Prostate gland (tissue), 2 donors: ENCODE data around the genes ZDHHC13, PRMT3 and NELL1.

GRCh38 chr11:18768399-18768817 is 23.2 kb downstream of the PTPN5 start:
- PRO-cap, result no peak
- RAMPAGE, long total RNA, 2 experiments, result no peak in any of the 2 experiments

DNA sequence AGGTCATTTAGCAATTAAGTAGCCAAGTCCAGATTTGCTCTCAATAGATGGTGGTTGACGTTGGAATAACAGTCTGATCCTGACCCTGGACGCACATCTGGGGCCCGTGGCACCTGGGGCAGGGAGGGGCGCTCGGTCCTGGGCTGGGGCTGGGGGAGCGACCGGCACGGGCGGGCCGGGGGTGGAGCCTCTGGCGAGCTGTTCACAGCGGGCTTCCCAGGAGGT is 234 bp upstream of the ZDHHC13 start:
- PRO-cap, result no peak
- RAMPAGE, long total RNA, 2 experiments, result no peak in any of the 2 experiments

DNA sequence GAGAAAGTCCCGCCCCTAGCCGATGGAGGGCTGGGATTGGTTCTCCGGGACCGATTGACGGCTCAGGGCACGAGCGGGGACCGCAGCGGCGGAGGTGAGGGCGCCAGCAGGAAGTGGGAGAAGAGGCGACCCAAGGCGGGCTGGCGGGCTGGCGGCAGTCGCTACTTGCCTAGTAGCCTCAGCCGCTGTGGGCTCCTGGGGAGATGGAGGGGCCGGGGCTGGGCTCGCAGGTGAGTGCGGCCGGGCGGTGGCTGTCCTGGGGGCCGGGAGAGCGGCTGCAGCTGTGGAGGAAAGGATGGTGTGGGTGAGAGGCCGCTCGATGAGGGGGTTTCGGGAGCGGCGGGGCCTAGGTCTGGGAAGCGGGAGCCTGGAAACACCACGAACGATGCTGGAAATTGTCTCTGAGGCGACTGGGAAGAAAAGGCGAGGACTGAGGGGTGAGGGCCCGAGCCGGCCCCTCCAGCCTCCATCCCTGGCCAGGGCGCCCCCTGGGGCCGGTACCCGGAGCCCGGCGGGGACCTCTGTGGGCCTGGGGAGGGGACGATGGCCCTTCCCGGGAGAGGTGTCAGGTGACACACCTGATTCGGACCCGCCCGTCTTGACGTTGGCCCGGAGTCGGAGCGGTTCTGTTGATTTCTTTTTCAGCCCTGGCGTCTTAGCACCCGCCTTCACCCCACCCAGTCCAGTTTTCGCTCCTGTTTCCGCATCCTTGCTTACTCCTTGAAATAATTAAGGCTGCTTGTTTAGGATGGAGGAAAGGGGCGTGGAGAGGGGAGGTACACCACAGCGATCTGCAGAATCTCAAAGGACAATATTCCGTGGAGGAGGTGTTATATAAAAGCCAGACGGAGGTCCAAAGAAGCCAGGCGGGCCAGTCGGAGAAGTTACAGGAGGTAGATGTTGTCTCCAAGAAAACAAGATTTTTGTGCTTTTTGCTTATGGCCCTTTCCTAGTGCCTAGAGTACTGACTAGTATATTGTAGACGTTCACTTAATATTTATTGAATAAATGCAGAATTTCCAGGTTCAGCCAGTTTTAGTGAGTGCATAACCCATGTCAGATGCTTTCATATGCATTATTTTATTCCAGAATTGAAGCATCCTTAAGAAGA is at the start of gene ZDHHC13:
Gene ZDHHC13 (plus strand): TSS at position 122 of the 1,111 bp plus-strand sequence.
- PRO-cap, result unidirectional peak, plus-strand start at position 122 of the sequence
- RAMPAGE, long total RNA, 2 experiments, result start-site peak on the plus strand in 2 of 2 experiments, centred at positions 100 to 116 of the sequence, 69 to 79 reads per replicate

DNA sequence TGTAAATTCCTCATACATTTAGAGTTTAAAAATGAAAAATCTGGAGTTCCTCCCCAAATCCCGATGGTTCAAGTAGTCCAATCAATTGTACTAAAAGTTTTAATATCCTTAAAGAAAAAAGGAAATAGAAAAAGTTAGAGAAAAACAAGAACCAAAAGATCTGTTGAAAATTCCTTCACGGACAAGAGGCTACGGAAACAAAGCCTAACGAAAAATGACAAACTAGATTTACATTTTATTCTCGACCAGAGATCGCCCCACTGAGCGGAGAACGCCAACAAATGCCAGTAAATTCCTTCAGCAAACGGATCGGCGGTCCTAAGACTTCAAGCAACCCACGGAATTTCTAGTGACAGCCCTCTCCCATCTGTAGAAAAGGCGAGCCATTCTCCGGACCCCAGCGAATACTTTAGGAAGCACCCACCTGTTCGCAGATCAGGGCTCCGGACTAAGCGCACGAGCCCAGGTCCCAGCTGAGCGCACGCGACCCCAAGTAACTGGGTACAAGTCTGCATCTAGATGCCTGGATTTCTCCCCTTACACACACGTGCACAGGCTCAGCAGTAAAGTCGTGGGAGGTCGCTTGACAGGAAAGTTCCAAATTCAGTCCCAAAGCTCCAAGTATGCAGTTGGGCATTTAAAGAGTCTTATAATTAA is 493 bp downstream of the E2F8 start:
- PRO-cap, result no peak
- RAMPAGE, long total RNA, 2 experiments, result no peak in any of the 2 experiments

- PRO-cap, result no peak
- RAMPAGE, long total RNA, 2 experiments, result no peak in any of the 2 experiments
Measured at GRCh38 chr11:19359332-19360118, 118.8 kb upstream of the E2F8 start.

DNA sequence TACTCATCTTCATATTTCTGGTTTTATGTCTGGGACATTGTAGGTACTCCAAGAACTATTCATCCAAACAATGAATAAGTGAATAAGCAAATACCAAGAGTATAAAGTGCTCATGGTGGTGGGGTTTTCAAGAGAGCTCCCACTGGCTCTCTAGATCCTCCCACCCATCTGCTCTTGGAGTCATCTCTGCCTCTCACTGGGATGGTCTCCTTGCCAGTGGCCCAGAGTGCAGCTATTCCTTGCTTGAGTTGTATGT is 126.6 kb upstream of the E2F8 start:
- PRO-cap, result no peak
- RAMPAGE, long total RNA, 2 experiments, result no peak in any of the 2 experiments

DNA sequence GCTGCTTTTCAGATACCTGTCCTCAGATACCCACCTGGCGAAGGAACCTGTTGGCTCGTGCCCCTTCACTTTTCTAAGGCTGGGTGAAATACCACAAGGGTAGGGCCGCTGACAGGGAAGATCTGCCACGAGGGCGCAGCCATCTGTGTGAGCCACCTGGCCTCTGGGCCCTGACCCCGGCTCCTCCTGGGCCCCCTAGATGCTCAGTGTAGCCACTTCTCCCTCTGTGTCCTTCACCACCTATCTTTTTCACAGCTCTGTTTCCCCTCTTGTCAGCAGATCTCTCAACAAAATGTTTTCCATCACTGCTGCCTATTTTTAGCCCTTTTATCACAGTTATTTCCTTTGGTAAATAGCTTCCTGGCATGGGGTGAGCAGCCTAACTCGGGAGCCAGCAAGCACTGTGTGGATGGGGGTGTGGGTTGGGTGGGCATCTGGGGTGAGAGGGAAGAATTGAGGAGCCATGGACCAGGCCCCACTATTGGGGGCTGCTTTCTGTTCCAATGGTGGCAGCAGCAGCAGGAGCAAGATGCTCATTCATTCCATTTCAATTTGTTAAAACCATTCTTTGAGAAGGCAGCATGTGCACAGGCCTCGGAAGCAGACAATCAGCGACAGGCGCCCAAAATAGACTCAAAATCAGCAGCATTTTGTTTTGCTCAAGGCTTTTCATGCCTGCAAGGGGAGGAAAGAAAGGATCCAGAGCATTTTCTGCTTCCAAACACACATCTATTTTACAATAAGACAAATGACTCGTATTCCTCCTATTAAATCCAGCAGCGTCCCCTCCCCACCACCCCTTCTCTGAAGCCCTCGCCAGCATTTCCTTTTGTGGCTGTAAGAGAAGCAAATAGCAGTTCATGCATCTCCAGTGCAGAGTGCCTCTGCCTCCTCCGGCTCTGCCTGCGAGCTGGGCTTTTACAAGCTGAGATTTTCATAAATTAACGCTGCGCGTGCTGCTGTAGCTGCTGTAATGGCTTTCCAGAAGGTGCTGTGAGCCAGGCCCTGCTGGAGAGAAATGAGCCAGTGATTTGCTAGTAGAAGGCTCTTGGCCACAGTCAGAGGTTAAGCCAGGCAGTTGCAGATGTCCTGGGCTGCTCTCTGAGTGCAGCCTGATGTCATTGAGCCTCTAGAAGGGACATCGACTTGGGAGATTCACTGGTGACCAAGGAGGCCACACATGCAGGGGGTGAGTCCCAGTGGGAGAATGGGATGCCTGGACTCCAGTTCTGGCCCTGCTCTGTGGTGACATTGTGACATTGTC is 134.9 kb upstream of the NAV2 start:
- PRO-cap, result bidirectional peak, plus-strand start at position 856 of the sequence, minus-strand start at position 553 of the sequence
- RAMPAGE, long total RNA, 2 experiments, result no peak in any of the 2 experiments

DNA sequence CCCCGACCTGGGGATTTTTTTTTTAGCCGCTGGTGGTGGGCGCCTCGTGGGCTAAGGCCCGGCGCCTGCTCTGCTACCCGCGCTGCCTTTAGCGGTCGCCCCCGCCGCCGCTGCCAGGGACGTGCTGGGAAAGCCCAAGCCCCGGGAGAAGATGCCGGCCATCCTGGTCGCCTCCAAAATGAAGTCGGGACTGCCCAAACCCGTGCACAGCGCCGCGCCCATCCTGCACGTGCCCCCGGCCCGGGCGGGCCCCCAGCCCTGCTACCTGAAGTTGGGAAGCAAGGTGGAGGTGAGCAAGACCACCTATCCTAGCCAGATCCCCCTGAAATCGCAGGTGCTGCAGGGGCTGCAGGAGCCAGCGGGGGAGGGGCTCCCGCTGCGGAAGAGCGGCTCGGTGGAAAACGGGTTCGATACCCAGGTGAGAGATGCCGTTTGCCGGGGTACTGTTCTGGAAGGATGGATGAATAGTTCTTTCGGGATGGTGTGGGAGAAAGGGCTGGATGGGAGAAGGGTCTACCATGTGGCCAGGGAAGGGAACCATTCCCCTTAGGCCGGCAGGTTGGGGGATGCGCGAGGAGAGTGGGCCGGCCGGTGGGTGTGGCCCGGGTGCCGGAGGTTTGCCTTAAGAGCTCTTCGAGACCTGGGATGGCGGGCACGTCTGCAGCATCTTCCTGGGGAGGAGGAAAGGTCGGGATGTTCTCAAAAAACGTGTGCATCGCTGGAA is 1.1 kb downstream of the NAV2 start:
- PRO-cap, result unidirectional peak, plus-strand start at position 625 of the sequence
- RAMPAGE, long total RNA, 2 experiments, result no peak in any of the 2 experiments

GRCh38 chr11:19728398-19728893 is 15.8 kb downstream of the NAV2 start:
- PRO-cap, result no peak
- RAMPAGE, long total RNA, 2 experiments, result no peak in any of the 2 experiments

DNA sequence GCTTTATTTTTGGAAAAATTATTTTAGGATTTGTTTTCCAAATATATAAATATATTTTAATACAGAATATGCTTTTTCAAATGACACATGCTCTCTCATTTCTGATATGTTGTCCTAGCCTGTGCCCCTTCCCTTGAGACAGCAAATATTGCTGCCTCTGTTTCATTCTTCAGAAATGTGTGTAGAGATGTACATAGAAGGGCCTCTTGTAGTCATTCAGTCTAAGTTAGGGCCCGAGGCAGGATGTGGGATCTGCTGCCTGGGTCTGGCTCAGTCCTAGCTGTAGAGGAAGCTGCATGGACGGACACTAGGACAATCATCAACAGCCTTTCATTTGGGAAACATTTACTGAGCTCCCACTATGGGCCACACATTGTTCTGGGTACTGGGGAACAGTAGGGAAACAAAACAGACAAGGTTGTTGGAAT is 62.5 kb downstream of the NAV2 start:
- PRO-cap, result no peak
- RAMPAGE, long total RNA, 2 experiments, result no peak in any of the 2 experiments

- PRO-cap, result no peak
- RAMPAGE, long total RNA, 2 experiments, result no peak in any of the 2 experiments
Measured at GRCh38 chr11:19958383-19958955, 201.8 kb downstream of the DBX1 start.

- PRO-cap, result no peak
- RAMPAGE, long total RNA, 2 experiments, result no peak in any of the 2 experiments
Measured at GRCh38 chr11:19978566-19979397, 181.5 kb downstream of the DBX1 start.

GRCh38 chr11:20097090-20097927 is 63.0 kb downstream of the DBX1 start:
- PRO-cap, result no peak
- RAMPAGE, long total RNA, 2 experiments, result no peak in any of the 2 experiments

- PRO-cap, result bidirectional peak, plus-strand start at chr11:20387659, minus-strand start at chr11:20387459
- RAMPAGE, long total RNA, 2 experiments, result no peak in any of the 2 experiments
Measured at GRCh38 chr11:20387078-20387798, at the start of gene PRMT3. Gene PRMT3, plus strand, starts transcription at chr11:20387716.

DNA sequence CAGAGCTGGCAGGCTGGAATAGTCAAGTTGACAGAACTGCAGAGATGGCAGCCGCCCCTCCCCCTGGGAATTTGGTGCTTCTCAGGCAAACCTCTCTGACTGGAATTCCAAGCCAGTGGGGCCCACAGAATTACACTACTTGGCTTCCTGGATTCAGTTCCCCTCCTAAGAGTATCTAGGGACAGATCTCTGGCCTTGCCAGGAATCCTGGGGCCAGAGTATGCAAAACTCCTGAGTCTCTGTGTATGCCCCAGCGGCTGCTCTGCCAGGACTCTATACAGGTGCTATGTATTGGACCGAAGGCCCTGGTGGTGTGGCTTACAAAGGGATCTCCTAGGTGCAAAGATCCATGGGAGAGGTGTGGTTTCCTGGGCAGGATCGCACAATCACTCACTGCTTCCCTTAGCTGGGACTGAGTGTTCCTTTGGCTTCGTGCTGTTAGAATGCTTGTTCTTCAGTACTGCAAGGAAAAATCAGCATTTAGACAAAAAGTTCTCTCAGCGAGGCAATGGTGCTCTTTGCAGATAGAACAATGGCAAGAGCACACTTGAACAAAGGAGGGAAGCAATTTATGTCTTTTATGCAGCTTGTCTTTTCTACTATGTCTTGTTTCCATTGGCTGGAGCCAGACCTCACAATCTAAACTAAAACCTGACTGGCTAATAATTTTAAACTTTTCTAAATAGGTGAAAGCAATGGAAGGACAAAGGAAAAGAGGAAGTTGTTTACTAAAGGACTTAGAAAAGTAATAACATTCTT is 86.9 kb downstream of the PRMT3 start:
- PRO-cap, result no peak
- RAMPAGE, long total RNA, 2 experiments, result no peak in any of the 2 experiments

DNA sequence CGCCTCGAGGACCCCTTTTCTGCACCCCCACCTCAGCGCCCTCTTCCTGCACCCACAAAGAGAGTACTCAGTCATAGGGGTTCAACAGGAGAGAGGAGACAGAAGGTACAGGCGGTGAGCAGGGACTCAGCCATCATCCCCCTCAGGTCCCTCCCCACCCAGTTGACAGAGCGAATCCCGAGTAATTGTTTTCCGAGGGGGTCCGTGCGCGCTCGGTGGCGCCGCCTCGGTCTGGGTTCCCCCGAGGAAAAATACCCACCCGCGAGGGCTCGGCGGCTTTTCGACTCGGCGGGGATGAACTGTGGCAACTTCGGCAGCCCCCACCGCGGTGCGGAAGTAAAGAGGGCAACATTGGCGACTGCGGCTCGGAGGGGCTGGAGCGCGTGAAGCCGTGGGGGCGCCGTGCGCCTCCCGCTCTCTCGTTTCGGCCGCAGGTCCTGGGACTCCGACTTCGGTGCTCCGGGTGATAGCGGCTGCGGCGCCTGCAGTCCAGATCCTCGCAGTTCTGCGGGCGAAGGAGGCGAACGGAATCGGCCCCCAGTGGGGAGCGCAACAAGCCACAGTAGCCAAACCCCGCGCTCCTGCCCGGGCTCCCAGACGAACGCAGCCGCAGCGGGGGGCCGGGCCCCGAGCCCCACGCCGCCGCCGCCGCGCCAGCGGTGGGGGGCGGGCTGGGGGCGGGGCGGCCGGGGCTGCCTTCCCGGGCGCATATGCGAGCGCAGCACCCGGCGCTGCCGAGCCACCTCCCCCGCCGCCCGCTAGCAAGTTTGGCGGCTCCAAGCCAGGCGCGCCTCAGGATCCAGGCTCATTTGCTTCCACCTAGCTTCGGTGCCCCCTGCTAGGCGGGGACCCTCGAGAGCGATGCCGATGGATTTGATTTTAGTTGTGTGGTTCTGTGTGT is at the start of gene NELL1:
Gene NELL1 (plus strand): TSS at position 724 of the 901 bp plus-strand sequence.
- PRO-cap, result no peak
- RAMPAGE, long total RNA, 2 experiments, result no peak in any of the 2 experiments

GRCh38 chr11:22491883-22492399 is 133.7 kb downstream of the FANCF start:
- PRO-cap, result no peak
- RAMPAGE, long total RNA, 2 experiments, result no peak in any of the 2 experiments

- PRO-cap, result no peak
- RAMPAGE, long total RNA, 2 experiments, result no peak in any of the 2 experiments
Measured at GRCh38 chr11:24734744-24735295, 238.0 kb downstream of the LUZP2 start.

GRCh38 chr11:26349899-26350229 is 17.9 kb downstream of the ANO3 start:
- PRO-cap, result no peak
- RAMPAGE, long total RNA, 2 experiments, result no peak in any of the 2 experiments

DNA sequence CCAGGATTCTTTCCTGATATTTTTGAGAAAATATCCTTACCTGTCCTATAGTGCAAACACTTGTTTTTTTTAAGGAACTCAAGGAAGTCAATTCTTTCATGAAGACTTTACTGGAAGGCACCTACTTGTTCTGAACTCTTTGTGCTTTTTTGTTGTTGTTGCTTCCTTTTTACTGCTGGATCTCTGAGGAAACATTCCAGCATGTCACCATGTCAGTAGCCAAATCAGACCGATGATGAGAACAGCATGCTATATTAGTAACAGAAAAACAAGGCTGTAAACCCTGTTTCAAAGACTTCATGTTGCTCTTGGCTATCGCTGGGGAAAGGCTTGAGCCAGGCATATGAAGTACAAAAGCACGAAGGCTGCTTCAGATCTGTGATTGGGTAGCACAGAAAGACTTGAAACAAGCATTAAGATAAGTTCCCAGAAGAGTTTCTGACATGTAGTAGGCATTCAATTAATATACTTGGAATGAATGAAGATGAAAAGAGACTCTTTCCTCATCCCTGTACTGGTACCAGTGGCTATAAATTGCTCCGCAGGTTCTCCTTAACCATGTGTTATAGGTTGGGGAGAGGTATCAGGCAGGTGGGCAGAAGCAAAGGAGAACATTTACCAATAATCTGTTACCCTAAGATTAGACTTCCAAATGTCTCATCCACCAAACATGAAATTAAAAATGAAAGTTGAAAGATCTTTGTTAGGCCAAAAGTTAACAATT is 125.7 kb upstream of the SLC5A12 start:
- PRO-cap, result no peak
- RAMPAGE, long total RNA, 2 experiments, result no peak in any of the 2 experiments